Mesothelial cell of epicardium (in vitro differentiated cells): Measurements from ENCODE around the gene C11orf65.

DNA sequence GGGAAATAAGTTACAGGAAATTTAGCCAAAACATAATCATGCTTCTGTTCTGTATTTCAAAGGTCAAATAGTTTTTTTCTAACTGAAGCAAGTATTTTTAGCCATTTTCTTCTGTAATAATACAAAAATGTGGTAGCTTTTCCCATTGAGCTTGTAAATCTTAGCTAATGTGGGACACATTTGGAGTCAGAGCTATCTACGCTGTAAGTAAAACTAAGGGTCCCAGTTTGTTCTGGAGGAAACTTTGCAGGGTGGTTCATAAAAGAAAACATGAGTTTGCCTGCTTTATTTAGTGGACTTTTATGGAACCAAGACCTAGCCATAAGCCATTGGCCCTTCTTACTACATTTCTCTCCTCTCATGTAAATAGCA is 100.5 kb upstream of the BIRC3 start:
- PRO-cap: no peak

DNA sequence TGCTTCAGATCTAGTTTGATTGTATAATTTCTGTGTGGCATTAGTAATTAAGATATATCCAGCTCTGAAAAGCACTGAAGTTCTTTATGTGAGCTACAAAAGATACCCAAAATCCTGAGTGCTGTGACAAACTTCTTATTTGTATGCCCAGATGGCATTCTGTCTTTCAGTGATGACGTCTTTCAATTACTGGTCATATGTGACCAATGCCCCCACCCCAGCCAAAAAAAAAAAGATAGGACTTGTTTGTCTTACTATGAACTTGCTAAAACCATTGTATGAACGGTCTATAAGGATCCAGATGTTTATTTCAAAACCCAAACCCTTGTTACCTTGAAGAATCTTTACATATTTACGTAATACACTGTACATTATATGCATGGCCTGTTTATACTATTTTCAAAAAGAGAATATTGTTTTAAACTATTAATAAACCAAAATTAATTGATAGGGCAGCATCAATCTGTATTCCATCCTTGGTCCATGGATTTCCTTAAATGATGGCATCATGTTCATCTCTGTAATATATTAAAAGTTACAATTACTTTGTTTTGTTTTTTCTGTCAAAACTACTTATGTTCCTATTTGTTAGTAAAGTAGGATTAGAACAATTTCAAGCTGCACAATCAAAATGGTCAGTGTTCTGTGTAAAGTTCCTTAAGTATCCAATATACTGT is 51.5 kb downstream of the BIRC2 start:
- PRO-cap: no peak

GRCh38 chr11:102407597-102408054 is 44.9 kb downstream of the TMEM123 start:
- PRO-cap: no peak

GRCh38 chr11:102426568-102427077 is 25.9 kb downstream of the TMEM123 start:
- PRO-cap: no peak

GRCh38 chr11:102607041-102607617 is 18.0 kb downstream of the MMP20 start:
- PRO-cap: no peak

GRCh38 chr11:105612808-105613055 is 2.9 kb downstream of the GRIA4 start:
- PRO-cap: no peak

- PRO-cap: no peak
These were observed 190.5 kb downstream of the GUCY1A2 start for GRCh38 chr11:106827780-106828200.

GRCh38 chr11:107387964-107388311 is 69.7 kb downstream of the CWF19L2 start:
- PRO-cap: no peak

GRCh38 chr11:107504345-107505120 is 46.9 kb upstream of the CWF19L2 start:
- PRO-cap: no peak

GRCh38 chr11:108009470-108010417 is 1.0 kb downstream of the CUL5 start:
- PRO-cap: no peak

DNA sequence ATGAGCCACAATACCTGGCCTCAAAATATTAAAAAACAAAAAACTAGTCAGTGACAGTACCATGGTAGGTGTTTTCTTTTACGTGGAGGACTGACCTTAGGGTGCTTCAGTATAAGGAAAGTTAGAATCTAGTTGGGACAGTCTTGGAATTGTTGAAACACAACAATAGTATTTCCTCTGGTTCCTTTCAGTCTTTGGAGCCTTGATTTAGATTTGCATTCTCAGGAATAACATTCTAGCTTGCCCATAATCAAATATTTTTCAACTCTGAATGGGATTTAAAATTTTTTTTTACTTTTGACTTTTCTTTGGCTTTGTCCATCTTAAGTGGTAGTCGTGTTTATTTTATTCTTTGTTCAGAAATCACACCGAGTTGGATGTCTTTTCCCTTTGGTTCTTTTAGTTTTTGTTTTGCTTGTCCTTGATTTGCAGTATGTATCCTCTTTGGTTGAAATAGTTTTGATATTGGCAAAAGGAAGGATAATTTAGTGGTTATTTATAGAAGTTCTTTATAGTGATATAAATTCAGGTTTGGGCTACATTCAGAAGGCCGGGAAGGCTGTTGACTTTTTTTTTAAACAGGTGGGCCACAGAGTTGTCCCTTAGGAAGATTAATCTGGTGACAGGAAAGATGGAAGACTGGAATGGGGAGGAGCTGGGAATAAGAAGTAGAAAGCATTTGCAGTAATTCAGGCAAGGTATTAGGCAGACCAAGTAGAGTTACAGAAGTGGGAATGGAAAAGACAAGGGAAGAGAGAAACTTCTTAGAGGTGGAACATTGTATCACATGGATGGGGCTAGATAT is 47.6 kb downstream of the CUL5 start:
- PRO-cap: no peak

DNA sequence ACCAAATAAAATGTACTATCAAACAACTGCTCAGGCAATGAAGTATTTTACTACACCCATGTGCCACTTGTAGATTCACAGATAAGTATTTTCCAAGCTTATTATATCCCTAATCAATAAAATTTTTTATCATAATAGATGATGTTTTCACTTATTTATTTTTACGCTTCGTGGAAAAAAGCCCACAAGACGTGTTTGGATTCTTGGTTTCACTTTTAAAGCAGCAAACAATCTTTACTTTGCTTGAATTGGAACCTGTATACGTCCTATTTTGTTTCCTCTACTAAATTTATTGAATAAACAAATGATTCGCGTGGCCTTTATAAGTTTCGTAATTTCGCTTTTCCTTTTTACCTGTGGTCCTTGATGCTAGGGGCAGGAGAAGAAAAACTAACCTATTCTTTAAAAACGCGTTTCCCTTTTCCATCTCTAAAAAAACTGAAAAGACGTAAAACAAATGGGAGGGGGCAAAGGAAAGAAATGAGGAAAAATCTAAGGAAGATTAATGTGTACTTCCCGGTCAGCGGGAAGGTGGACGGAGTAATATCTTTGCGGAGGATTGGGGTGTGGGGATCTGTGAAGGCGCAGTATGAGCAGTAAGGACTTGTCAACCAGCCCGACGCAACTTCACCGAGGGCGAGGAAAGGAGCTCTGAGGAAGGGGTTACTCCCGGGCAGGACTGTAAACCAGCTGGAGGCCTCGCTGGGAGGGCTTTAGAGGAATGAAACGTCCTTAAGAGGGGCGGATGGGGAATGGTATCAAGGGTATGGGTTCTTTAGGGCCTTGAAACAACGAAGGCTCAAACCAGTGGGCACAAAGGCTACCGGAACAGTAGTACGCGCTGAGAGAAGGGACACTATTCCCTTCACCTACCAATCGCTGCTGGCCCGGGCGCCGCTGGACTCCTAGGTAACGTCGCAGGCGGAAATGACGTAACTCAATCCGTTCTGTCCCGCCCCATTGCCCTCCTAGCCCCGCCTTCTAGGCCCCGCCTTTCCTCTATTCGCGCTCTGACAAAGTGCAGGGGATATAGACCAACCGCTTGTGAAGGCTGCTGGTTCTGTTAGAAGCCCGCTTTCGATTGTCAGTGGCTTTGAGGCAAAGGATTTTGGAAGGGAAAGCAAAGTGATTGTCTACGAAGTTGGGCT is at the start of gene C11orf65:
TSS of gene C11orf65 (minus strand) at position 932 of the 1,148 bp plus-strand sequence.
- PRO-cap: bidirectional peak, plus-strand start at position 1,002 of the sequence, minus-strand start at position 833 of the sequence

GRCh38 chr11:108565670-108566023 is 27.9 kb downstream of the EXPH5 start:
- PRO-cap: no peak

- PRO-cap: no peak
These were observed 43.1 kb upstream of the ZC3H12C start for GRCh38 chr11:110050113-110050475.

DNA sequence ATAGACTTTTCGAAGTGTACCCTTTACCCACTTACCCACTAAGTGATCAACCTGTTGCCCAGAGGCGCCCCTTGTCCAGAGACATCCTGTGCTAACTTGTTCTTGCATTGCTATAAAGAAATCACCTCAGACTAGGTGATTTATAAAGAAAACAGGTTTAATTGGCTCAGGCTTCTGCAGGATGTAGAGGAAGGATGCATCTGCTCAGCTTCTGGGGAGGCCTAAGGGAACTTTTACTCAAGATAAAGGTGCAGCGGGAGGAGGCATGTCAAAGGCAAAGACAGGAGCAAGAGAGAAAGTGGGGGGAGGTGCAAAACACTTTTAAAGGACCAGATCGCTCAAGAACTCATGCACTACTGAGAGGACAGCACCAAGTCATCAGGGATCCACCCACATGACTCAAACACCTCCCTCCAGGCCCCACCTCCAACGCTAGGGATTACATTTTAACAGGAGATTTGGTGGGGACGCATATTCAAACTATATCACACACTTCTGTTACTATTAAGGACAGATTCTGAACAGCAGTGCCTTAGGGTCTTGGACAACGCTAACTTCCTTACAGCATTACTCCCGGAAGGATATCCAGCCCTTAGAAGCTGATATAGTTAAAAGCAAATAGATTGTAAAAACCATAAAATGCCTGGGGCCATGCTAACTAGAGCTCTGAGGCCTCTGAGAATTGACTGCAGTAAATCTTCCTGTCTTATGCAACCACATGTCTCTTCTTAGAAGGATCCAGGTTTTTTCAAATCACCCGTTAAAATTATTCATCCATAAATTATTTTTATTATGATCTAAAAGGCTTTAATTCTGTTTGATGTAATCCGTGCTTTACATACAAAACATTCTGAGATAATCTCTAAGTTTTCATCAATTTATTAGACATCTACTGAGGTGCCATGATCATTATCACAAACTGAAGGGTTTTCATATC is 16.8 kb upstream of the ZC3H12C start:
- PRO-cap: no peak

DNA sequence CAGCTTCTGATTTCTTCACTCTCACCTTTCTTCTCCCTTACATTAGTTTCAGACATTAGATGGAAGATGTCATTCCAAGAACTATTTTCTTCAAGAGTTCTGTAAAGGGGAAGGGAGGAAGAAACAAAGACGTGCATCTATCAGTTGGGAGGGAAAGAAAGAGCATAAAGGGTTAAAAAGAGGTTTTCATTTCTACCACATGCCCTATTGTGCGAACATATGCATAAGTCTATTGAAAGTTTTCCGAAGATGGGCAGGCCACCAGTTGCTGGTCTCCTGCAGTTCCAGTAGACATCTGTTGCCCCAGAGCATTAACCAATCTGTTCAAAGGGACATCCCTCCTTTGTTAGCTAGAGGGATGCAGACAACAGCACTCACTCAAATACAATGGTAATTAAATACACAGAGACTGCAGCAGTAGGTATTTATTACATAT is 38.5 kb downstream of the ZC3H12C start:
- PRO-cap: no peak

- PRO-cap: no peak
These were observed 38.7 kb downstream of the RDX start for GRCh38 chr11:110257571-110258328.

- PRO-cap: no peak
These were observed 526 bp upstream of the FDX1 start for GRCh38 chr11:110429228-110429615.

- PRO-cap: no peak
These were observed 5.0 kb downstream of the FDX1 start for GRCh38 chr11:110434539-110435373.

DNA sequence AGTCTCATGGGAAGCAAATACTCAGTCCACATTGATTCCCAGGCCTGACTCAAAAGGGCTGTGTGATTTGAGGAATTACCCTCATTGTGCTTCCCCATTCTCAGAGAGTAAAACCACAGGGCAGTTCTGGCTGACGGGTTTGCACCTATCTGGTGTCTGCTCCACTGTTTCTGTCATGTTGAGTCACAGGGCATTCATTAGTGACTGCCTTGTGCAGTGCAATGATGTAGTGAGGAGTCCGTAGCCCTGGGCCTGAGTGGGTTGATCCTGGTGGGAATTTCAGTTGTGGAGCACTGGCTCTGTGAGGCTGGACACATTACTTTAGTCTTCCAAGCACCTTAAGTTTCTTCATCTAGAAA is 85.3 kb upstream of the ARHGAP20 start:
- PRO-cap: no peak